Transverse colon (tissue), 4 donors: ENCODE measurements around the gene FAM180A.

DNA sequence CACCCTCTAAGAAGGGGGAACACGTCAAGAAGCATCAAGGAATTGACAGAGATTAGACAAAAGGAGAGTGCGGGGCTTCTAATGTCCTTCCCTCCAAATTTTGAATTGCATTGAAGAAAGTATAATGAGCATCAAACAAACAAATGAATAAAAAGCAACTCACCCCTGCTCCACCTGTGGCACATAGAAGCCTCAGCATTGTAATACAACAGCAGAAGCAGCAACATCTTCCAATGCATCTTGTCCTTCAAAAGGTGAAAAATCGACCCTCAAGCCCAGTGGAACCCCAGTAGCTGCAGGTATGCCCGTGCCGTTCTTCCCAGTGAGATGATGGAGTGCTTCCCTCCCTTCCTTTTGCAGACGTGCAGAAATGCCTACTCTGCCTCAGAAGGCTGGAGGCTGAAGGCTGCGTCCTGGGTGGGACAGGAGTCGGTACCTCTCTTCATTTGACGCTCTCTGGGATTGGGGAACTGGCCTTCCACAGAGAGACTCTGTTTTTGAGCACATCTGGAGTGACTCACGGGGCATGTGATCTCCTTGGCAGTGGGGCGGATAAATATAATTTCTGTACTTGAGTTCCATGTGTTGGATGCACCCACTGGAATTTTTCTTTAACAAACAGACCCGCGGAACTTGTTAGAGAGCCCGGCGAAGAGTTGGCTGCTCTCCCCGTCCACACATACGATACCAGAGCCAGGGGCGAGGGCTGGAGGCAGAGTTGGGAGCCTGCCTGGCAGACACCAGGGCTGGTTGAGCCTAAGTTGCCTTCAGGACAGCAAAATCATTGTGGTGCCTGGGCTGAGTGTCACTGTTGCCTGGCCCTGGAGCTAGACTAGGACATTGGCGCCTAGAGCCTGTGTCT, at the start of gene FAM180A:
Gene FAM180A, minus strand, starts transcription at position 472 of the 862 bp plus-strand sequence.
- PRO-cap, result unidirectional peak, minus-strand start at position 472 of the sequence
- RAMPAGE, long total RNA, 4 experiments, result start-site peak on the minus strand in 2 of 4 experiments, centred at positions 434 to 491 of the sequence, 6 to 9 reads per replicate

GRCh38 chr7:135774291-135774779, 25.7 kb upstream of the FAM180A start:
- PRO-cap, result no peak
- RAMPAGE, long total RNA, 4 experiments, result no peak in any of the 4 experiments

DNA sequence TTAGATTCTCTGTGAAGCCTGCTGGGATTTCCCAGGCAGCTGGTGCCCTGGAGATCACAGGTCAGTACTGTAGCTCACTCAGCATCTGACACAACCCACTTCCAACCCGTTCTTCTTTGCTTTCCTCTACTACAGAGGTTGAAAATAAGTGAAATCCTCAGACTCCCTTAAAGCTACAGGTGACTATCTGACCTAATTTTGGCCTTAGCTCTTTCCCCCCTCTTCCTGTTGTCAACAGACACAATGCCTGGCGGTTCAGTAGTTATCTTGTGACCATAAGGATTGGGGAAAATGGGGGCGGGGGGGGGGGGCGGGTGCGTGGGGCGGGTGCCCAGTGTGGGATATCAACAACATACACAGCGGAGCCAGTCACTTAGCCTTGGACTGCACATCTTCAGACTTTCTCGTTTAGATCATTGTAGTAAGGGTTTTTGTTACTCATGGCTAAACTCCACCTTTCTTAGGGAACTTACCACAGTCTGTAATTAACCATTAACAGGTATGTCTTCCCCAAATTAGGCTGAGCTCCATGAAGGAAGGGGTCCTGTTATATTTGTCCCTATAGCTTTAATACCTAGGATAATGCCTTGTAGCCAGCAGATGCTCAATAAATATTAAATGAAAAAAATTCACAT, 37.8 kb downstream of the MTPN start:
- PRO-cap, result no peak
- RAMPAGE, long total RNA, 4 experiments, result no peak in any of the 4 experiments

DNA sequence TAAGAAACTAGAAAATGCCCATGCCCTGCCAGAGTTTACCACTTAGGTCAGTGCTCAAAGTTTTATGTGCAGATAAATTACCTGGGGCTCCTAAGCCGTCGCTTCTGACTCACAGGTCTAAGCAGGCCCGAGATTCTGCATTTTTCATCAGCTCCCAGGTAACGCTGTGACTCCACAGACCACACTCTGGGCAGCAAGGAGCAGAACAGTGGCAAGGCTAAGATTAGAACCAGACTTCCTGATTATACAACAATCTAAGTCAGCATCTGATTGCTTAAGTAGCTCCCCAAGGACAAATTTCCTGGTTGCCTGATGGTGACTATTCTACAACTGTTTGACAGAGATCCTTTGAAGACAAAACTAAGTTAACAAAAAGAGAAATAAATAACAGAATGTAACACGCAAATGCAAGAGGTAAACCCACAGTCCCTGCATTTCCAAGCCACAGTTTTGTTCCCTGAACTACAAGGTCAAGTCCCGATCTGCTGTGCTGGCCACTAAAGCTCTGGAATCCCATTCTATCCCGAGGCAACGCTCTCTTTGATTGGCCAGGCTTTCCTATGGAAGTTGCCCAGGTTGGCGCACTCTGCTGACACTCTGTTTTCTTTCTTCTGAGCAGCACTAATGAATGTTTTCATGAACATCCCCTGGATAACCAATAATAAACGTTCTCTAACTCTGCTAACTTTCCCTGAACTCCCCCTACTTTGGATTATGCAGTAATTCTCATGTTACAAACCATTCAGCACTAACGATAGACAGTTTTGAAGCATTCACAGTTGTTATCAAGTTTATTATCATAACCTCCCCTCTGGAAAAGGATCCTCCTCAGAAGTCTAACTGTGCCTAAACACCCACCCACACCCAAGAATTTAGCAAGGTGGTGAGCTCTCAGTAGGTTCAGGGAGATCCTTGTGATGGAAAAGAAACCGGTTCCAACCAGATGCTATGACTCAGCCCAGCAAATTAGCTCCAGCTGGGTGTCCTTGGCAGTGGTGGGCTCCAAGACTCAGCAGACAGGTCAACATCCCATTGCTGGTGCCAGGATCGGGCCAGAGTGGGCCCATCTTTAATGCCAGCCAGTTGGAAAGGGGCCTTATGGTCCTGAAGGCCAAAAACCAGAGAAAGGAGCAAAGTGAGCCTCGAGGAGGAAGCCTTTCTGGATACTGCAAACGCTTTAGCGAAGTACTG, 68.7 kb downstream of the CREB3L2 start:
- PRO-cap, result no peak
- RAMPAGE, long total RNA, 4 experiments, result no peak in any of the 4 experiments

- PRO-cap, result no peak
- RAMPAGE, long total RNA, 4 experiments, result no peak in any of the 4 experiments
Measured at GRCh38 chr7:137955477-137955977, 46.4 kb downstream of the CREB3L2 start.

- PRO-cap, result no peak
- RAMPAGE, long total RNA, 4 experiments, result no peak in any of the 4 experiments
Measured at GRCh38 chr7:138002221-138002791, 420 bp upstream of the CREB3L2 start.

- PRO-cap, result bidirectional peak, plus-strand start at chr7:138460368, minus-strand start at chr7:138459947
- RAMPAGE, long total RNA, 4 experiments, result no peak in any of the 4 experiments
Measured at GRCh38 chr7:138459533-138460009, 488 bp upstream of the TRIM24 start.

DNA sequence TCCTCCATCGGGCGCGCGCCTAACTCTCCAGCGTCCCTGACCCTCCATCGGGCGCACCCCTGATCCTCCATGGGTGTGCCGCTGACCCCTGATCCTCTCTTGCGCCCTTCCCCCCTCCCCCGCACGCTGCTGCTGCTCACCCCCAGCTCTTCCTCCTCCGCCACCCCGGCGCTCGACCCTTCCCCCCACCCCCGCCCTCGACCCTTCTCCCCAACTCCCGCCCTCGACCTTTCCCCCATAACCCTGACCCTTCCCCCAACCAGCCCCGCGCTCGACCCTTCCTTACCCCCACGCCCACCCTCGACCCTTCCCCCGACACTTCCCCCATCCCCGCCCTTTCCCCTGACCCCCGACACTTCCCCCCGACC, 36.5 kb downstream of the SVOPL start:
- PRO-cap, result no peak
- RAMPAGE, long total RNA, 4 experiments, result start-site peak on the minus strand in 1 of 4 experiments, centred at position 171 of the sequence, 6 reads per replicate

GRCh38 chr7:138960960-138961482, 20.2 kb downstream of the KIAA1549 start:
- PRO-cap, result no peak
- RAMPAGE, long total RNA, 4 experiments, result no peak in any of the 4 experiments

- PRO-cap, result no peak
- RAMPAGE, long total RNA, 4 experiments, result no peak in any of the 4 experiments
Measured at GRCh38 chr7:139062199-139062896, 26.5 kb upstream of the ZC3HAV1L start.

GRCh38 chr7:139094477-139094979, 15.0 kb downstream of the ZC3HAV1 start:
- PRO-cap, result no peak
- RAMPAGE, long total RNA, 4 experiments, result no peak in any of the 4 experiments

GRCh38 chr7:139107887-139108477, 1.5 kb downstream of the ZC3HAV1 start:
- PRO-cap, result no peak
- RAMPAGE, long total RNA, 4 experiments, result no peak in any of the 4 experiments

GRCh38 chr7:139232191-139232490, 1.1 kb downstream of the UBN2 start:
- PRO-cap, result no peak
- RAMPAGE, long total RNA, 4 experiments, result no peak in any of the 4 experiments

DNA sequence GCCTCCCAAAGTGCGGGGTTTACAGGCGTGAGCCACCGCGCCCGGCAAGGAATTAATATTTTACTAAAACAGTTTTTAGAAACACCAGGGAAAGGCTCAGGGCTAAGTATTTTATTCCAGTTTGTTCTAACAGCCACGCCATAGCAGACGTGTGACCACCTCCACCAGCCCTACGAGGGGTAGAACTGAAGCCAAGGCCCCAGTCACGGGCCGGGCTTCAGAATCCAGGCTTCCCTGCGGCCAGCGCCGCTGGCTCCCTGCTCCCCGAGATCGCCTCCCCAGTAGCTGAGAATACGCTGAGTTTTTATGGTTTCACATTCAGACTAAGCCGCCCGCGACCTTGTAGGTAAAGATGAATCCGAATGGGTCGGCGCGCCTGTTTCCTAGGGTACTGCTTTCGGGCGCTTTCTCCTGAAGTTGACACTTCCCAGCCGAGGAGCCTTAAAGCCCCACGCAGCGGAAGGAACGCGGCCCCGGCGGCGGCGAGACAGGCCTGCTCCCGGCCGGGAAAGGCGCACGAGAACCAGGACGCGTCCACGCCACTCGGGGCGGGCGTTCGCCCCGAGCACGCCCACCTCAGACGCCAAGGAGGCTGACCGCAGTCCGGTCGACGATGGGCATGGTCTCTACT, 645 bp upstream of the LUC7L2 start:
- PRO-cap, result bidirectional peak, plus-strand start at position 349 of the sequence, minus-strand start at position 269 of the sequence; bidirectional peak, plus-strand start at position 579 of the sequence, minus-strand start at position 492 of the sequence
- RAMPAGE, long total RNA, 4 experiments, result no peak in any of the 4 experiments

GRCh38 chr7:139369595-139370078, 9.9 kb downstream of the LUC7L2 start:
- PRO-cap, result no peak
- RAMPAGE, long total RNA, 4 experiments, result no peak in any of the 4 experiments

DNA sequence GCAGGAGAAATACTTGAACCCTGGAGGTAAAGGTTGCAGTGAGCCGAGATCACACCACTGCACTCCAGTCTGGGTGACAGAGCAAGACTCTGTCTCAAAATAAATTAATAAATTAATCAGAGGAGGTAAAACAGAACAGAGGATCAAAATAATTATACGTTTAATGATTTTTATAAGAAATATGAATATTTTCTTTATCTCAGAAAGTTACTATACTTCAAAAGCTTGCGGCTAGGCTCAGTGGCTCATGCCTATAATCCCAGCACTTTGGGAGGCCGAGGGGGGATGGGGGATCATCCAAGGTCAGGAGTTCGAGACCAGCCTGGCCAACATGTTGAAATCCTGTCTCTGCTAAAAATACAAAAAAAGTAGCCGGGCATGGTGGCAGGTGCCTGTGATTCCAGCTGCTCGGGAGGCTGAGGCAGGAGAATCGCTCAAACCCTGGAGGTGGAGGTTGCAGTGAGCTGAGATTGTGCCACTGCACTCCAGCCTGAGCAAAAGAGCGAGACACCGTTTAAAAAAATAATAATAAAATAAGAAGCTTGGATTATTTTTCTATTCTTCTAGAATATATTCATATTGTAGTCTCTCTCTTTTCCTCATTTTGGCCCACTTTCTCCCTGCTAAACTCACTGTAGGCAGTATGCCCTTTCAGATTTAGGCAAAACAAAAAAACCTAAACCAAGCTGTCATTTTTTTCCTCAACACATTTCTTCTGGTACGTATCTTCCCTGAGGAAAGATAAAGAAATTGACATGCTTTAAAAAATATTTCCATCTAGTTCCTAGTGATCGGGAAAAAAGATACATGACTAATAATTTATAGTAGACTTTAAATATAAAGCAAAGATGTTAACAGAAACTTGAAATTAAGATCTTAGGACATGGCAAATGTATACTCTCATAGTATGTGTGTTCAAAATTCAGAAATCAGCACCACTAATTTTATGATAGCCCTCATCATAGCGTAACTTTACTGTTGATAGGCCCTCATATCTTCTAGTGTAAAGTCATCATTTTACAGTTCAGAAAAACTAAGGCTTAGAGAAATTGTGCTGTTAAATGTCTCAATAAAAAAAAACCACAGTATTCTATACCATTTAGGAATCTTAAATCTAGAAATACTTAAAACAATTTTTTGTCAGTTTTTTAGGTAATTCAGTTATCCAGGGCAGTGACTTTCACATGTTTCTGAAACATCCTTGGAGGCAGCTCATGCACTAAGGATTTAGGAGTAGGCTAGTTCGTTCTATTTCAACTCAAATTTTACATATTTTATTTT, 20.8 kb downstream of the LUC7L2 start:
- PRO-cap, result no peak
- RAMPAGE, long total RNA, 4 experiments, result no peak in any of the 4 experiments

DNA sequence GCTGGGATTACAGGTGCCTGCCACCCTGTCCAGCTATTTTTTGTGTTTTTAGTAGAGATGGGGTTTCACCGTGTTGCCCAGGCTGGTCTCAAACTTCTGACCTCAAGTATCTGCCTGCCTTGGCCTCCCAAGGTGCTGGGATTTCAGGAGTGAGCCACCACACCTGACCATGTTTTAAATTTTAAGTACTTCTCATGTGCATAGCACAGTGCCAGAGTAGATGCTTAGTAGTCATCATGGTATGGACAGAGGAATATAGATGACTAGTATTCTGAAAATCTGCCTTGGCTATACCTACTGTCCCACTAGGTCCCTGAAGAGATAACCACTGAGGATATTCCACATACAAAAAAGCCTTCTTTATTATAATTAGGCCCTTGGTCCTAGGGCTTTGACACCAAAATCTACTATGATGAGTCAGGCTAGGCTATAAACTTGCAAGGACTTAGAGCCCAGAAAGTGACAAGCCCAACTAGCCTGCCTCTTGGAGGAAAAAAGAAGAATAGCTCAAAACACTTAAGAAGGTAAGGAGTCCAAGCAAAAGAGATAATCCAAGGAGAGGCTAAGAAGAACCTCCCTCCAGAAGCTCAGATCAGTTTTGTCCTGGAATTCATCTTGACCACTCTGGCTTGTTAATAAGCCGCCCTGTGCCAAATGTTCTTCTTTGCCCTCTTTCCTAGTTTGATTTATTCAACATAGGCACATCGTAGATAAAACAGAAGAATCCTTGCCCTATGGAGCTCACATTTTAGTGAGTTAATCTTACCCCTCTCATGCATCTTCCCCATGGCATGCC, 34.1 kb downstream of the LUC7L2 start:
- PRO-cap, result no peak
- RAMPAGE, long total RNA, 4 experiments, result no peak in any of the 4 experiments

DNA sequence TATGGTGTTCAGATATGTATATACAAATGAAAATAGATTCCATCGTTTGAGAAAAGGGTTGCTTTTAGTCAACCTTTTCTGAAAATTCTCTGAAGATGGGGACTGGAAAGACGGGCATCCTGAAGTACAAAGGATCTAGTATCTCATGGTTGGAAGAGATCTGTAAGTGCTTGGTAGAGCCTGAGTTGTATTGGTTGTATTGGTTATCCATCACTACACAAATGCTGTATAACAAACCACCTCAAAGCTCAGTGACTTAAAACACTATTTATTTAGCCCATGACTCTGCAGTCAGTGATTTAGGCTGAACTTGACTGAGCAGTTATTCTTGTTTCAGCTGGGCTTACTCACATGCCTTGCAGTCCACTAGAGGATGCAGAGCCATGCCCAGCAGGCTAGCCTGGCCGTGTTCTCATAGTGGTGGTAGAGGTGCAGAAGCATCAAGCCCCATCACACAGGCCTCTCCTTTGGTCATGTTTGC, 43.8 kb downstream of the LUC7L2 start:
- PRO-cap, result no peak
- RAMPAGE, long total RNA, 4 experiments, result no peak in any of the 4 experiments

- PRO-cap, result no peak
- RAMPAGE, long total RNA, 4 experiments, result no peak in any of the 4 experiments
Measured at GRCh38 chr7:139566282-139566949, 42.9 kb downstream of the CLEC2L start.

GRCh38 chr7:139613982-139614601, 90.6 kb downstream of the CLEC2L start:
- PRO-cap, result no peak
- RAMPAGE, long total RNA, 4 experiments, result no peak in any of the 4 experiments